SK-MEL-5 (cell line): ENCODE measurements around a stretch of chr11.

GRCh38 chr11:35229601-35230648 is 91.0 kb downstream of the CD44 start:
RAMPAGE:
- cytosol, long total RNA, result no peak
- long total RNA, result no peak
- nucleus, long total RNA, result no peak

GRCh38 chr11:35605542-35606100 is 12.6 kb upstream of the FJX1 start:
RAMPAGE:
- cytosol, long total RNA, result no peak
- long total RNA, result no peak
- nucleus, long total RNA, result no peak

DNA sequence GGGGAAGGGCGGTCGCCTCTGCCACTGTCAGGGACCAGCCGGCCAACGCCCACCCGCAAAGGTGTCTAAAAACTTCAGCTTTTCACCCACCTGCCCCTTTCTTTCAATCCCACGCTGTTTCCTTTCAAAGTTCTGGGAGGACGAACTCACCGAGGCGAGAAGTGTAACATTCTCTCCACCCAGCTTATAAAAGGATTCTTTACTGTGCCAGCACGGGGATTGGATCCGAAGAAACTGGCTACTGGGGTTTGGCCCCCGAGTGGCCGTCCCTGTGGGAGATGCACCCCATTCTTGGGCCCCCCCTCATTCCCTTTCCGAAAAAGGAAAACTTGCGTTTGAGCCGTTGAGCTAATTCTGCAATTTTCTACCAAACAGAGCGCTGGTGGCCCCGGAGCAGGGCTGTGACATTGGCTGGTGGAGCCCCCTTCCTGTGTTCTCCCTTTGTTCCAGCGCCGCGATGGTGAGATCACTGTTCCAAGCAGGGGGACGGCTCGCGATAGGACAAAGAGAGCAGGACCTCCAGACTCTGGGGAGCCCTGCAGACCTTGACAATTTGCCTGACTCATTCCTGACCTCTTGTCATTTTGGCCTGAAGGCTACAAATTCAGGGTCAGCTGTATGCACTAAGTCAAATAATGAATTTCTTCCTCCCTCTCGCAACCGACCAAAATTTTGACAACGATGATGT is 1.9 kb downstream of the FJX1 start:
RAMPAGE:
- cytosol, long total RNA, result no peak
- long total RNA, result no peak
- nucleus, long total RNA, result no peak

DNA sequence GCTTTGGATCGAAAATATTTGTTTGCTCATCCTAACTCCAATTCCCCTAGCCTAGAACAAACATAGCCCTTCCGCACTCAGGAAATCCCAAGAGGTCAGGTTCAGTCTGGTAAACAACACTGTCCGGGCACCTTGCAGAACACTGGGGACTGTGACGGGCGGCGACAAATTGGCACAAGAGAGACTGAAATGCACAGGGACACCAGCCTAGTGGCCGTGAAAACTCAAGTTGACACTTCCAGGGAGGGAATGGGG is 345 bp upstream of the TRIM44 start:
RAMPAGE:
- cytosol, long total RNA, result no peak
- long total RNA, result no peak
- nucleus, long total RNA, result no peak

RAMPAGE:
- cytosol, long total RNA, result no peak
- long total RNA, result no peak
- nucleus, long total RNA, result no peak
Observed at GRCh38 chr11:36073294-36073969, 129.6 kb downstream of the LDLRAD3 start.

DNA sequence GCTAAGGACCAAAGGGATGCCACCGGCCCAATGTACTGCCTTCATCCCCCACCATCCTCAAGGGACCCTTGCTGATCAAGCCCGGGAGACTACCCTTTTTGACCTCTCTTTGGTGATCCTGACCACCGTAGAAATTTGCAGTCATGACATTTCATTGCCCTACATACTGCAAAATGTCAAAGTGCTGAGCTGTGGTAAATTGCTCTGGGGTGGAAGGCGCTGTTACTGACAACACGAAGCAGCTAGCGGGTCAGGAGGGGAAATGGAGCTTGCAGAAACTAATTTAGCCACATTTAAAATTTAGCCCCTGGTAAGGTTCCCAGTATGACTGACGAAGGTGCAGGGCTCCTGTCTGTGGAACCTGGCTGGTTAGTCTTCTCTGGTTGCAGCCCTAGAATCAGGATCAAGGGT is 81.9 kb downstream of the PRR5L start:
RAMPAGE:
- cytosol, long total RNA, result no peak
- long total RNA, result no peak
- nucleus, long total RNA, result no peak

GRCh38 chr11:36380092-36380550 is 84.0 kb downstream of the PRR5L start:
RAMPAGE:
- cytosol, long total RNA, result no peak
- long total RNA, result no peak
- nucleus, long total RNA, result no peak

RAMPAGE:
- cytosol, long total RNA, result no peak
- long total RNA, result no peak
- nucleus, long total RNA, result no peak
Observed at GRCh38 chr11:36455627-36456581, 54.2 kb downstream of the TRAF6 start.

DNA sequence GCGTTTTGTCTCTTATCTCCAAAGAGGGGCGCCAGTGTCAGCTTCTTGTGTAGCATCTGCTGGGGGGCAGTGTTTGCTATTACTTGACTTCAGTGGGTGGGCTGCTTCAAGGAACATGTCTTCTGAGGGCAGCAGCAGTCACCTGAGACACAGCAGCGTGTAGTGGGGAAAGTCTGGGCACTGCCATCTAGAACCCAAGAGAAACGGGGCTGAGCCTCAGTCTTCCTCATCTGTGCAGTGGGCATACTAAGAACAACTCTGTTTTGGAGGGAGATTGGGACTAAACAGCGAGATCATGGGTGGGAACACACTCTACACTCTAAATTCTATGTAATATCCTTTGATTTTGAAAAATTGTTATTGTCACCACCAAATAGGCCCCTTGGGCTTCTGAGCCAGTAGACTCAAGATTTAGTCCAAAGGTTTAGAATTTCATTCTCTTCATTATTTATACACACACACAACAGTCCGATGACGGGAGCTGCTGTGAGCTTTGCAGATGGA is 51.9 kb downstream of the TRAF6 start:
RAMPAGE:
- cytosol, long total RNA, result no peak
- long total RNA, result no peak
- nucleus, long total RNA, result no peak

DNA sequence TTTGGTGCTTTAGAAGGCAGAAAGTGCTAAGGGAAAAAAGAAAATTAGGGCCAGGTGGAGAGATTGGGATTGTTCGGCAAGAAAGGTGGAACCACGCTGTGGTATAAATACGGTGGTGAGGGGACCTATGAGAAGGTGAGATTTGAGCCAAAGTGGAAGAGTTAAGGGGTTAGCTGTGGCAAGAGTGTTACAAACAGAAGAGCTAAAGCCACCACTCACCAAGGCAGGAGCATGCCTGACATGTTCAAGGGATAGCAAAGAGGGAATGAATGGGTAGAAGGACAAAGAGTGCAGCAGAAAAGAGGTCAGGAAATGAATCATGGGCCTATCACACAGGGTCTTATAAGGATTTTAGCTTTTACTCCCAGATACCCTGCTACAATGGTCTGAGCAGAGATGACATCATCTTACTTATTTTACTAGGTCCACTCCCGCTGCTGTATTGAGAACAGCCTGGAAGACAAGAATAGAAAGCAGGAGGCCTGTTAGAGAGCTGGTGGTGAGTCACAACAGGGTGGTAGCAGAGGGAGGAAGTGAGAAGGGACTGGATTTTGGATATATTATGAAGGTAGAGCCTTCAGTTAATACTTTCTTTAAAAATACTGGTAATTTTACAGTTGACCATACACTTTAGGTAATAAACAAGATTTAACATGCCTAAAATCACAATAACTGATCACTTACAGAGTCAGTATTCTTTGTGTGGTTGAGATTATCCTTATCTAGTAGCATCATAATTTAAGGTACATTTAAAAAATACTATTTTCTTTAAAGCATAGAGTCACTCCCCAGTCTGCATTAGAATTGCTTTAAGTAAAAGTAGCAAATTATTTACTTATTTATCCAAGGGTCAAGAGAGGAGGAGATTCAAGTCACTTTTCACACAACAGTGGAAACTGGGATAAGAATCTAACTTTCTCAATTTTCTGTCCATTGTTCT is 9.6 kb downstream of the TRAF6 start:
RAMPAGE:
- cytosol, long total RNA, result no peak
- long total RNA, result no peak
- nucleus, long total RNA, result no peak

DNA sequence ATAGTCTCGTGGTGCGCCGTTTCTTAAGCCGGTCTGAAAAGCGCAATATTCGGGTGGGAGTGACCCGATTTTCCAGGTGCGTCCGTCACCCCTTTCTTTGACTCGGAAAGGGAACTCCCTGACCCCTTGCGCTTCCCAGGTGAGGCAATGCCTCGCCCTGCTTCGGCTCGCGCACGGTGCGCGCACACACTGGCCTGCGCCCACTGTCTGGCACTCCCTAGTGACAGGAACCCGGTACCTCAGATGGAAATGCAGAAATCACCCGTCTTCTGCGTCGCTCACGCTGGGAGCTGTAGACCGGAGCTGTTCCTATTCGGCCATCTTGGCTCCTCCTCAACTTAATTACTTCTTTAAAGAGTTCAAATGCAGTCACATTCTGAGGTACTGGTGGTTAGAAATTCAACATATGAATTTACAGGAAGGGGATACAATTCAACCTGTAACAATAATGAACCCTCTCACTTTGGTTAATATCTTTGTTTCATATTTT is 10.5 kb upstream of the RAG1 start:
RAMPAGE:
- cytosol, long total RNA, result no peak
- long total RNA, result no peak
- nucleus, long total RNA, result no peak

RAMPAGE:
- cytosol, long total RNA, result no peak
- long total RNA, result no peak
- nucleus, long total RNA, result no peak
Observed at GRCh38 chr11:39753939-39754144, 1705.6 kb downstream of the LRRC4C start.

GRCh38 chr11:39817219-39817485 is 1642.3 kb downstream of the LRRC4C start:
RAMPAGE:
- cytosol, long total RNA, result no peak
- long total RNA, result no peak
- nucleus, long total RNA, result no peak

DNA sequence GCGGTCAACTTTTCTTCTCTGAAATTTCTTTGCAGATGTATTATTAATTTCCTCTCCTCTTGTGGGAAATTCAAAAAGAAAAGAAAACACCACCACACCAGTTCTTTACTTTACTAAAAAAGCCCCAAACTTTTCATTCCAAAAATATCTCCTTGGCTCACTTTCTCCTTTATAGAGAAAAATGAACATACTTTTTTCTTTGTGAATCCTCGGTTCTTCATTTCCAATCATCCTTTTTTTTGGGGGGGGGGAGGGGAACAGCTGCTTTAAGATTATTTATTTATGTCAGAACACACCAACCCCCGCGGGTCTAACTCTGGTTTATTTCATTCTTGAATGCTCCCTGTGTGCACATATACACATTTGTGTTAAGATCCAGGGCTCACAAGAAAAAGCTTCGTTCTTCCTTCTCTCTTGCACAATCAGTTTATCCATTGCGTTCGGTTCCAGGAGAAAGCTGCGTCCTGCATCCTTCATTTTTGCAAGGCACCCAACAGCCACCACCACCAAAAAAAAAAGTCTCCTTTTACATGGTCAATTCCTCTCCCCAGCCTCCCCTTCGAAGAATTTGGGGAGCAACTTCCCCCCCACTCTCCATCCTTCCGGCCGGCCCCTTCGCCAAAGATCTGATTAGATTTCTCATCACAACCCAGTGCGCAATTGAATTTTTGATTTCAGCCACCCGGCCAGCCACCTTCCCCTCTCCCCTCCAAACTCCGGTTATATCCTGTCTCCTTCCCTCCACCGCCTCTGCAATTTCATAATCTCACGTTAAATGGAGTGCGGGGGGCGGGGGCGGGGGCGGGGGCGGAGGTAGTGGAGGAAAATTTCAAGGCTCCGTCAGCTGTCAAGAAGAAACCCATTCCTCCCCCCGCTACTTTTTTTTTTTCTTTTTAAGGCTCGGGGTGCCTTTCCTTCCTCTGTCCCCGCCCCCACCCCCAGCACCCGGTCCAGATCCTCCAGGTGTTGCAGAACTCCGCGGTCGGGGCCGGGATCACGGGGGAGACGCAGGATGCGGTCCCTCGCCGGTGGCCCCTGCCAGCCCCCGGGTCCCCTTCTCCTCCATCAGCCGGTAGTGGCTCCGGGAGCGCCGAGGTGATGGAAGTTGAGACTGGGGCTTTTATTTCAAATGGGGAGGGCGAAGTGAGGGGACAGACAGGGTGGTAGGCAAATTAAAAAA is 1166.6 kb downstream of the LRRC4C start:
RAMPAGE:
- cytosol, long total RNA, result no peak
- long total RNA, result no peak
- nucleus, long total RNA, result no peak

DNA sequence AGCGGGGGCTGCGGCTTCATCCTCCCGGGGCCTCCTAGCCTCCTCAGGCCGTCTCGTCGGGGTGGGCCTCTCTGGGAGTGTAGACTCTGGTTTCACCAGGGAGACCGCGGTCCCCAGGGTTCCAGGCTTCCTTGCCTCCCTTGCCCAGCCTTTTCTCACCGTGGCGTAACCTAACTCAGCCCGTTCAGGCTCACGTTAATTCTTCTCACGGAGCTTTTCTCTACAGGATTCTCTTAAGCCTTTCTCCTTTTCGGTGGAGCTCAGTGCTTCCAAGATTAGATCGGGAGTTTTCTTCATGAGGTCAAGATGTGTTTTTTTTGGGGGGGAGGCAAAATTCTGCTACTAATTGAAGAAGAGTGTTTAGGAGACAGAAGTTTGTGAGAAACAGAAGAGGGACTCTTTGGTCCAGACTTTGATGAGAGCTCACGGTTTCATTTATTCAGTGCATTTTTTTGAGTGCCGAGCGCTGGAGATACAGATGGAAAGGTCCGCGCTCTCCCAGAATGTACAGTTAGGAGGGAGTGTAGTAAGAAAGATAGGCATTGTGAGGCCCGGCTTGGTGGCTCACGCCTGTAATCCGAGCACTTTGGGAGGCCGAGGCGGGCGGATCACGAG is 590 bp downstream of the API5 start:
RAMPAGE:
- cytosol, long total RNA, result no peak
- long total RNA, result no peak
- nucleus, long total RNA, result no peak

RAMPAGE:
- cytosol, long total RNA, result no peak
- long total RNA, result no peak
- nucleus, long total RNA, result no peak
Observed at GRCh38 chr11:43383766-43384406, 25.2 kb downstream of the TTC17 start.

RAMPAGE:
- cytosol, long total RNA, result no peak
- long total RNA, result no peak
- nucleus, long total RNA, result no peak
Observed at GRCh38 chr11:43643795-43644703, 36.5 kb upstream of the HSD17B12 start.

RAMPAGE:
- cytosol, long total RNA, result no peak
- long total RNA, result no peak
- nucleus, long total RNA, result no peak
Observed at GRCh38 chr11:43681231-43681468, 612 bp downstream of the HSD17B12 start.

RAMPAGE:
- cytosol, long total RNA, result no peak
- long total RNA, result no peak
- nucleus, long total RNA, result no peak
Observed at GRCh38 chr11:43889401-43890001, 8.9 kb downstream of the ALKBH3 start.

DNA sequence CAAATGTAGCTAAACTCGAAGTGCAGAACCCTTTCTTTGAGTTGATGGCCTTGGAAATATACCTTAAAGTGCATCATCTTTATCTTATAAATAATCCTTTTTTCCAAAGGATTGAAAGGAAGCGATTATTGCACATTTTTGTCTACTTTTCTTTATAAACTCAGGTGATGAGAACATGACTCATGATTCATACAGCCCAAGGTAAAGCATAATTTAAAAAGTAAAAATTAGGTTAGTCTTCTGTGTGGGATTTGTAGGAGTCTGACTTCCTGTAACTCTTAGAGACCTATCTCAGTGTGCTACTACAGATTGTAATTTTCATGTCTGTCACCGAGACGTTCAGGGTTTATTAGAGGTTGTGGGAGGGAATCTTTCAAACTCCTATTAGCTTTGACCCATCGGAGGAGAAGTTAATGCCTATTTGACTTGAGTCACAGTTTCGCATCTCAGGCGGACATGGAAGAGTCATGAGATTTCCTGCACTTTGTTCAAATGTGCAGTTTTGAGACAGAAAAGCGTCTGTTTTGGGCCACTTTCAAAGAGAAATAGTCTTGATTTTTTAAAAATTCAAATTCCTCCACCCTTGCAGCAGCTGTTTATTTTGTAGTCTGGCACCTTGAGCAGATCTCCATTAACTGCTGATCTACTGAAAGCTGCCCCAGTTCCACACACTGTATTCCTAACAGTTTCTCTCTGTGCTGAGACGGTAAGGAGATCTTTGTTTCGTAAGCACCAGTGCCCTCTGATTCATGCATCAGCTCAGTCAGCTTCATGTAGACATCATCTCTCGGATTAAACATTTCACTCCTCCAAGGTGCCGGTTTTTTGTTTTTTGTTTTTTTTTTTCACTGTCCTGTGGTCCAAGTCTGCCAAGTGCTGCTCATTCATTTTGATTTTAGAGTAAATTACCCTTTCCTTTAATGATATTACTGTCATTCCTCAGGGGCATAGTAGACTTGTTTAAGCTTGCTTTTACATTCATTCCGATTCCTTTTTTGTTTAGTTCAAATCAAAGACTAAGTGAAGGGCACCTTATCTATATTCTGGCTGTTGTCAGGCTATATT is 24.3 kb downstream of the ALKBH3 start:
RAMPAGE:
- cytosol, long total RNA, result no peak
- long total RNA, result no peak
- nucleus, long total RNA, result no peak